Glomerular endothelial cell (primary cell): ENCODE data around the genes GARIN5B and ZNF579.

DNA sequence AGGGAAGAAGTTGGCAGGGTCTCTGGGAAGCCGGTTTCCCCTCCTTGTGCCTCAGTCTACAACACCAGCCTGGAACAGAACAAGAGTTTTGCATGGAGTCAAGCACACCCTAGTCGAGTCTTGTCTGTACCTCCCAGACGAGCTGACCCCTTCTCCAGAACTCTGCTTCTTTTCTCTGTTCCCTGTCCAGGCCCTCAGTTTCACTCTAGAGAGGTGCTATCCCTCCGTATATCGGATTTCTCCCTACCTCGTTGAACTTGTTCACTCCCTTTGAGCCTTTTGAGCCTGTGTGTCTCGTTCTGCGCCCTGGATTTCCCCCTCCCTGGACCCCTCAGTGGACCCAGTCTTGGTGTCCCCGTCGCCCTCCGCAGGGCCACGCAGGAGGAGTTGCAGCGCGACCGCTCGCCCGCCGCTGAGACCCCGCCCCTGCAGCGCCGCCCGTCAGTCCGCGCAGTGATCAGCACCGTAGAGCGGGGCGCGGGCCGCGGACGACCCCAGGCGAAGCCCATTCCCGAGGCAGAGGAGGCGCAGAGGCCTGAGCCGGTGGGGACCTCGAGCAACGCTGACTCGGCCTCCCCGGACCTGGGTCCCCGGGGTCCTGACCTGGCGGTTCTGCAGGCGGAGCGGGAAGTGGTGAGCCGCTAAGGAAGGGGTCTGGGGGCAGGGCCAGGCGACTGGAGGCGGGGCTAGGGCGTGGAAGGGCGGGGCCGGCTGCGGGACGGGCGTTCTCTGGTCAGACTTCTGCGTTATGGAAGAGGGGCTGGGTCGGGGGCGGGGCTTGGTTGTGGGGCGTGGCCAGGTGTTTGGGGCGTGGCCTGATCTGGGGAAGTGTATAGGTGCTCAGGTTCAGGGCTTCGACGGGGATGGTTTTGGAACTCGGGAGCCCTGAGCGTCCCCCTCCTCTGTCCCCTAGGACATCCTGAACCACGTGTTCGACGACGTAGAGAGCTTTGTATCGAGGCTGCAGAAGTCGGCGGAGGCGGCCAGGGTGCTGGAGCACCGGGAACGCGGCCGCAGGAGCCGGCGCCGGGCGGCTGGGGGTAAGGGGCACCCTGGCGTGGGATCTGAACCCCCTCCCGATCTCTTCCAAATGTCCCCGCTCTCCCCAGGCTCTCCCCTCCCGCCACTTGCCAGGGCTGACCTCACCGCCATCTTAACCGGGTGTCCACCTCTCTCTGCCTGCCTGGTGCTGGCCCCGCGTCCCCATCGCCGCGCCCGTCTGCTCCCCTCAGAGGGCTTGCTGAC, 5.6 kb downstream of the EPS8L1 start:
- RAMPAGE, long total RNA: no peak

- RAMPAGE, long total RNA: no peak
These were observed 10.5 kb downstream of the EPS8L1 start for GRCh38 chr19:55086158-55086593.

DNA sequence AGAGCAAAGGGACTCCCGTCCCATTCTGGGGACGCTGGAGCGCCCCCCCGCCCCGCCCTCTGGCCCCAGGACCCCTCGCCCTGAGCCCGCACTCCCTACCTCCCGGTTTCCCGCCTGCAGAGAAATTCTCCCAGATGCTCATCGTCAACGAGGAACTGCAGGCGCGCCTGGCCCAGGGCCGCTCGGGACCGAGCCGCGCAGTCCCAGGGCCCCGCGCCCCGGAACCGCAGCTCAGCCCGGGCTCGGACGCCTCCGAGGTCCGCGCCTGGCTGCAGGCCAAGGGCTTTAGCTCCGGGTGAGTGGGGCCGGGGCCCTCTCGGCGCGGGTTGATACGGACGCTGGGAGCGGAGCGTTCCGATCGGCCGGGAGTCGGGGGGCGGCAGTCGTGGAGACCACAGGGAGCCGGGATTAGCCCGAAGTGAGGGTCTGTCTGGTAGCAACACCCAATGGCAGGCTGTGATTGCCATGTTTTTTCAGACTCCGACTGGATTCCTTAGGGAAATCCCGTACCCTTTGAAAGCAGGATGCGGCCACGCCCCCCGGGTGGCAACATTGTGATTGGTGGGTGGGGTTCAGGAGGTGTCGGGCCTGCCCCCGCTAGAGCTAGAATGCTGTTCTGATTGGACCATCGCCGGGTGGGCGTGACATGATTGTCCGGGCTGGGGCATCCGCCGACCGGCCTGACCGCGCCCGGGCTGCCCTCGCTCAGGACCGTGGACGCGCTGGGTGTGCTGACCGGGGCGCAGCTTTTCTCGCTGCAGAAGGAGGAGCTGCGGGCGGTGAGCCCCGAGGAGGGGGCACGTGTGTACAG, 11.1 kb downstream of the EPS8L1 start:
- RAMPAGE, long total RNA: start-site peak on the plus strand centred at position 681 of the sequence, 48 bp wide, 152 and 184 reads in 2 replicates

DNA sequence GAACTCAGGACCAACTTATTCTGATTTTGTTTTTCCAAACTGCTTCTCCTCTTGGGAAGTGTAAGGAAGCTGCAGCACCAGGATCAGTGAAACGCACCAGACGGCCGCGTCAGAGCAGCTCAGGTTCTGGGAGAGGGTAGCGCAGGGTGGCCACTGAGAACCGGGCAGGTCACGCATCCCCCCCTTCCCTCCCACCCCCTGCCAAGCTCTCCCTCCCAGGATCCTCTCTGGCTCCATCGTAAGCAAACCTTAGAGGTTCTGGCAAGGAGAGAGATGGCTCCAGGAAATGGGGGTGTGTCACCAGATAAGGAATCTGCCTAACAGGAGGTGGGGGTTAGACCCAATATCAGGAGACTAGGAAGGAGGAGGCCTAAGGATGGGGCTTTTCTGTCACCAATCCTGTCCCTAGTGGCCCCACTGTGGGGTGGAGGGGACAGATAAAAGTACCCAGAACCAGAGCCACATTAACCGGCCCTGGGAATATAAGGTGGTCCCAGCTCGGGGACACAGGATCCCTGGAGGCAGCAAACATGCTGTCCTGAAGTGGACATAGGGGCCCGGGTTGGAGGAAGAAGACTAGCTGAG, 2.0 kb downstream of the PPP1R12C start:
- RAMPAGE, long total RNA: no peak

DNA sequence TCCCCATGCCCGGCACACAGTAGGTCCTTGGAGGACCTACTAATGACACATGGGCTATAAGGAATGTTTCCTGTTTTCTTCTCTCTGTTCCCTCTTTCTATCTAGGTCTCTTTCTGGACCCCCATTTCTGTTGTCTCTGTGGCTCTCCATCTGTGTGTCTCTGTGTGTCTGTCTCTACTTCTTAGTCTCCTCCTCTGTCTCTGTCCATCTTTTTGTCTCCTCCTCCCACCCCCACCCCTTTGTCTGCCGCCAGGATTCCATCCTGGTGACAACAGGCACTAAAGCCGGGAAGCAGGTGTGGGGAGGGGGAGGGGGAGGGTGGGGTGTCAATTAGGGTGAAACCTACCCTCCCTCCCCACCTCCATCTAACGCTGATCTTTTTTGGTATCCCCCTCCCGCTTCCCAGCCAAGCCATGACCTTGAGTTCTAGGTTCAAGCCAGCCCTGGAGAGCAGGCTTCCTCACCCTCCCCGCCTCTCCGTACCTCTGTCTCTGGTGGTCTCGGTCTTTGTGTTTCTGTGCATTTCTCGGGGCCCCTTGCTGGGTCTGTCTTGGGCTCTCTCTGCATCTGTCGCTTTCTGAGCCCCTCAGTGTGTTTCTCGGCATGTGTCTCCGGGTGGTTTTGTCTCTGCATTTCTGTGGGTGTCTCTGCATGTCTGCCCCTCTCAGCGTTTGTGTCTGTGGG, 628 bp upstream of the TNNT1 start:
- RAMPAGE, long total RNA: no peak

DNA sequence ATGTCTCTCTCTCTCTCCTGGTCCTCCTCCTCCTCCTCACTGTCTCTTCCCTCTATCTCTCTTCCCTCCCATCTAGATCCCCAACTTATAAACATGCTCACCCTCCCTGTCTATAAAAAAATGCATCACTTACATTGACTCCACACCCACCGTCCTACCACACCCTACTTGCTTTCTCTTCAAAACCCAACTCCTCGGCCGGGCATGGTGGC, 2.3 kb upstream of the PTPRH start:
- RAMPAGE, long total RNA: no peak

DNA sequence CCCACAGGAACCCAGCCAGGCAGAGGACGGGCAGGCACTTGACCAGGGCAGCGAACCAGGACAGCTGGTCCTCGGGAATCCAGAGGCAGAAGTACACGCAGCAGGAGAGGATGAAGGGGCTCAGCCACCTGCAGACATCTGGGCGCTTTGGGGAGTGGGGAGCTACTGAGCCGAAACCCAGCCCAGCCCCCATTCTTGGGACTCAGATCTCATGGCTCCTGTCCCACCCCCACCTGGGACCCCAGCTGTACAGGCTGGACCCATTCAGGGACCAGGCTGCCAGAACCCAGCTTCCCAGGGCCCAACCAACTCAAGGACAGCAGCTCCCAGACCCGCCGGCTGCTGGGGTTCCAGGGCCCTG, 290 bp downstream of the TMEM86B start:
- RAMPAGE, long total RNA: no peak

GRCh38 chr19:55231846-55232761, 3.5 kb upstream of the TMEM86B start:
- RAMPAGE, long total RNA: no peak

DNA sequence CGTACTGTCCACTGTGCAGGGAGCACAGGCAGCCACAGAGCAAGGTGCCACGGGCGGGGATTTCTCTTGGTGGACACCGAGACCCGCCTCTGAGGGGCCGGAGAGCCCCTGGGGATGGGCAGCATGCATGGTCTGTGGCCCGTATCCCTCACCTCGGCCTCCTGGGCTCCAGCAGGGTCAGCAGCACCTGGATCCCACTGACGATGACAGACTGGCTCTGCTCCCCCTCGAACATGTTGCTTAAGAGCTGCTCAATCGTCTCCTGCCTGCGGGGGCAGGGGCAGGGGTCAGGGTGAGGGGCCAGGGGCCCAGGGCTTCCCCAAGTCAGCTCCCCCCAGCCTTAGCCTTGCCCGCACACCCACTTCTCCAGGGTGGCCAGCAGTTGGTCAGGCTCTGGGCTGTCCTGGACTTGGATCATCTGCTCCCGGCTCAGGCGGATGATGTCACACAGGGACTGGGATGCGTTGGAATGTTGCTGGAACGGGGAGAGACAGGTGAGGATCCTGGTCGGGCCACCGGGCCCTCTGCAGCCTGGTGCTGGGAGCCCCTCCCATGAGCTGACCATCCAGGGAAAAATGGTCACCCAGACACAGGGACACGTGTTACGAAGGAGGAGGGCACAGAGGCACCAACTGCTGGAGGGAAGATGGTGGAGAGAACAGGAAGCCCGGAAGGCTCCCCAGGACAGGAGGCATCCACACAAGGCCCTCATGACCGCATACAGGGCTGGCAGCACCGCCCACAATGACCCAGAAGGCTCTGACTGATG, 13.6 kb upstream of the TMEM86B start:
- RAMPAGE, long total RNA: no peak

DNA sequence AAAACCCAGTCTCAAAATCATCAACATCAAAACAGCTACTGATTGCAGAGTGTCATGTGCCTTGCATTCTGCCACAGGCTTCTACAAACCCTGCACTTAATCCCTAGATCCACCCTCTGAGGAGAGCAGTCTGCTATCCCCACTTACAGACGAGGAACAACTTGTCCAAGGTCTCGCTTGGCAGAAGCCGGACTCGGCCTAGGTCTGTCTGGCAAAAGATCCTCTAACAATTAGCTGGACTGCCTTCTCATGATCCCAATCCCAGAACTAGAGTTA, 2.1 kb downstream of the PPP6R1 start:
- RAMPAGE, long total RNA: no peak

DNA sequence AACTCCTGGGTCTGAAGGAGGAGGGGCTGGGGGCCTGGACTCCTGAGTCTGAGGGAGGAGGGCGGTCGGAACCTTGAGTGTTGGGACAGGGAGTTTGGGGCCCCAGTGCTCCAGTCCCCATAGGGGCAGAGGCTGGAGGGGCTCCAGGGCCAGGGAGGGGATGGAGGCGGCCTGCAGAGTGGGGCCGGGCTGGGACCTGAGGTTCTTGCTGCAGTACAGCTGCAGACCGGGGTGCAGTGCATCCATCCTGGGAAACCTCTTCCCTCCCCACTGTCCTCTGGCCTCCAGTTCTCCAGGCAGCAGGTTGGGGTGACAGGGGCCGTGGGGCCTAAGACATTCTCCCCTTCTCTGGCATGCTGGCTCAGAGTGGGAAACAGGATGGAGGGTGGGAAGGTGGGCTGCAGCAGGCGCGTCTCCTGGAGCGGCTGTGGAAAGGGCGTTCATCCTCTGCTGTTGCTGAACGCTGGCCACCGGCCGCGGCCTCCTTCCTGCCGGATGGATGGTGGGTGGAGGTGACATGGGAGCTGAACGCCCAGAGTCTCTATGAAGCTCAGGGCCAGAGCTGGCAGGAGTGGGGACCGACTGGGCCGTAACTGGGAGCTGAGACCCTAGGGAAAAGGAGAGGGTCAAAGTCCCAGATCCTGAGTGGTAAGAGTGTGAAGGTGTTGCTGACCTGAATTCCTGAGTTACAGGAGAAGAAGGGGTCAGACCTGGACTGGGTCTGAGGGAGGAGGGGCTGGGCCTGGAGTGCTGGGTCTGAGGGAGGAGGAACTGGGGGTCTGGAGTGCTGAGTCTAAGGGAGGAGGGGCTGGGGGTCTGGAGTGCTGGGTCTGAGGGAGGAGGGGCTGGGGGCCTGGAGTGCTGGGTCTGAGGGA, 1.7 kb downstream of the BRSK1 start:
- RAMPAGE, long total RNA: no peak

DNA sequence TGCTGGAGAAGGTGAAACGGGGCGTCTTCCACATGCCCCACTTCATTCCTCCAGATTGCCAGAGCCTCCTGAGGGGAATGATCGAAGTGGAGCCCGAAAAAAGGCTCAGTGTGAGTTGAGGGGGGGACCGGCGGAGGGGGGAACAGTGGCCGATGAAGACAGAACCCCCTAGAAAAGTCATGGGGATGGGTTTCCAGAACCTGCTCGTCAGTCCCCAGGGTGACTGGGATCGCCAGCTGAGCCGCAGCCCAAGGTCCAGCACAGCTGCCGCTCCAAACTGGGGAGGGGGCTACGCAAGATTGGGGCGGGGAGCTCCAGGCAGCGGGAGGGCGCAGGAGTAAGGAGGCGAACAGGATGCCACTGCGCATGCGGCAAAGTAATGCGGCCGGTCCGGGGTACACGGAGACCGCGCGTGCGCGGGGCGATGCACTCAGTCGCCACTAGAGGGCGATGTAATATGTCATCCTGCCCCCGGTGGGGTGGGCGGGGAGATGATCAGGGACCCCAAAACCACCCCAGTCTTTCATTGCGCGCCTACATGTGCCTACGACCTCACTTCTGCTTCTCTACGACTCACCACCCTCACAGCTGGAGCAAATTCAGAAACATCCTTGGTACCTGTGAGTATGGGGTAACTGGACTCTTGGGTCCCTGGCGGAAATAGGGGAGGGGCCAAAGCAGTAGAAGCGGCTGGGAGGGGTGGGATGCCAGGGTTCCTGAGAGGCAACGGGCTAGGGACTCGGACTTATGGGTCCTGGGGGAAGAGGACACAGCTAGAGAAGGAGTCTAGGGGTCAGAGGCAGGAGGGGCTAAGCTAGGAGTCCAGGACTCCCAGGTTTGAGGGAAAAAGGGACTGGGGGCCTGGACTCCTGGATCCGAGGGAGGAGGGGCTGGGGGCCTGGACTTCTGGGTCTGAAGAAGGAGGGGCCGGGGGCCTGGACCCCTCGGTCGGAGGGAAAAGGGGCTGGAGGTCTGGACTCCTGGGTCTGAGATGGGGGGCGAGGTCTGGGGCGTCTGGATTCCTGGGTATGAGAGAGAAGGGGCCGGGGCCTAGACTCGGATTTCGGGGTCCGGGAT, 18.1 kb downstream of the BRSK1 start:
- RAMPAGE, long total RNA: no peak

DNA sequence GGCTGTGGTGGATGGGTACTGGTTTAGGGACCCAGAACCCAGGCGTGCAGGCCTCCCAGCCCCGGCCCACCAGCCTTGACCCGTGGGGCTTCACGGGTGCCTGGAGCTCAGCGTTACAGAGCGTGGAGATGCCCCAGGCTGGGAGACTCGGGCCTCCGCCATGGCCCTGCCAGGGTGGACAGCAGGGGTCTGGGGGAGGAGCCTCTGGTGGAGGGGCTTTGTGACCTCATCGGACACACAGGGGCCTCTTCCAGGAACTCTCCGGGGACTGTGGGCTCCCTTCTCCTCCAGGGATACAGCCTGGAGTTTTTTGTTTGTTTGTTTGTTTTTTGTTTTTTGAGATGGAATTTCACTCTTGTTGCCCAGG, at the start of gene GARIN5B:
GARIN5B (minus strand) TSS at position 191 of the 367 bp plus-strand sequence.
- RAMPAGE, long total RNA: no peak

GRCh38 chr19:55388858-55389972, 3.5 kb downstream of the RPL28 start:
- RAMPAGE, long total RNA: no peak

GRCh38 chr19:55406297-55407560, 859 bp downstream of the UBE2S start:
- RAMPAGE, long total RNA: no peak

GRCh38 chr19:55473619-55473988, 2.8 kb upstream of the ZNF628 start:
- RAMPAGE, long total RNA: no peak

- RAMPAGE, long total RNA: no peak
These were observed 17.4 kb downstream of the ZNF579 start for GRCh38 chr19:55563264-55563632.

DNA sequence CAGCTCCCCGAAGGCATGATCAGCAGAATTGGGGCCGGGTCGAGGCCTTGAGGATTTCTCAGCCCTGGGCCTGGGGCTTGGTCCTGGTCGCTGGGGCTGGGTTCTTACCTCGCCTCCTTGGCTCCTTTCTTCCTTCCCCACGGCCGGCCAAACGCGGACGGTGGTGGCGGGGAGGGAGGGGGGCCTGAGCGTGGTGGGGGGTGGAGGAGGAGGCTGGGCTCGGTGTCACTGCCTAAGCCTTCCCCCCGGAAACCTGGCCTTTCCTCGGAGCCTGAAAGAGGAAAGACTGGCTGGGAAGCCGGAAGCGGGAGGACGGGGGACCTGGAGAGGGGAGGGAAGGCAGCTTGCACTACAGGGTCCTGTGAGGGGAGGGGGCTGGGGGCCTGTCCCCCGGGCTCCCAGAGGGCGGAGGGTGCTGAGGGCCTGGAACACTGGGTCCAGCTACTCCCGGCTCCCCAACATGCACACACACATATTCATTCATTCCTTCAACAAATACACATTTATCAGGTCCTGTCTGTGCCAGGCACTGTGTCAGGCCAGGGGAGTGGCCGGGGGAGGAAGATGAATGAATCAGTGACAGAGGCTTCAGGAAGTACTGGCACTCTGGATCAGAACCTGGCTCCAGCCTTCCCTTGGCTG, at the start of gene ZNF579:
ZNF579 (minus strand) TSS at position 162 of the 642 bp plus-strand sequence.
- RAMPAGE, long total RNA: no peak

GRCh38 chr19:55601071-55601555, 1.0 kb downstream of the ZNF524 start:
- RAMPAGE, long total RNA: no peak

DNA sequence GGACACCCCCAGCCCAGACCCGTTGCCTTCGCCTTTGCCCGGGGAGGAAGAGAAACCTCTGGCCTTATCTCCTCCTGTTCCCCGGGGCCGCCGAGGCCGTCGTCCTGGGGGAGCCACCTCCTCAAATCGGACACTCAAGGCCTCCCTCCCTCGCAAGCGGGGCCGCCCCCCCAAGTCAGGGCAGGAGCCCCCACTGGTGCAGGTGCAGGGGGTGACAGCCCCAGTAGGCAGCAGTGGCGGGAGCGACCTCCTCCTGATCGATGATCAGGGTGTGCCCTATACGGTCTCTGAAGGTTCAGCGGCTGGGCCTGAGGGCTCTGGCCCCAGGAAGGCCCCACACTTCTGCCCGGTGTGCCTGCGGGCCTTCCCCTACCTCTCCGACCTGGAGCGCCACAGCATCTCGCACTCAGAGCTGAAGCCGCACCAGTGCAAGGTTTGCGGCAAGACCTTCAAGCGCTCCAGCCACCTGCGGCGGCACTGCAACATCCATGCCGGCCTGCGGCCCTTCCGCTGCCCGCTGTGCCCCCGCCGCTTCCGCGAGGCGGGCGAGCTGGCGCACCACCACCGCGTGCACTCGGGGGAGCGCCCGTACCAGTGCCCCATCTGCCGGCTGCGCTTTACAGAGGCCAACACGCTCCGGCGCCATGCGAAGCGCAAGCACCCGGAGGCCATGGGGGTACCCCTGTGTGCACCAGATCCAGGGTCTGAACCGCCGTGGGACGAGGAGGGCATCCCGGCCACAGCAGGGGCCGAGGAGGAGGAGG, 2.2 kb downstream of the ZNF524 start:
- RAMPAGE, long total RNA: no peak